H4 (cell line): ENCODE measurements around a stretch of chr2.

DNA sequence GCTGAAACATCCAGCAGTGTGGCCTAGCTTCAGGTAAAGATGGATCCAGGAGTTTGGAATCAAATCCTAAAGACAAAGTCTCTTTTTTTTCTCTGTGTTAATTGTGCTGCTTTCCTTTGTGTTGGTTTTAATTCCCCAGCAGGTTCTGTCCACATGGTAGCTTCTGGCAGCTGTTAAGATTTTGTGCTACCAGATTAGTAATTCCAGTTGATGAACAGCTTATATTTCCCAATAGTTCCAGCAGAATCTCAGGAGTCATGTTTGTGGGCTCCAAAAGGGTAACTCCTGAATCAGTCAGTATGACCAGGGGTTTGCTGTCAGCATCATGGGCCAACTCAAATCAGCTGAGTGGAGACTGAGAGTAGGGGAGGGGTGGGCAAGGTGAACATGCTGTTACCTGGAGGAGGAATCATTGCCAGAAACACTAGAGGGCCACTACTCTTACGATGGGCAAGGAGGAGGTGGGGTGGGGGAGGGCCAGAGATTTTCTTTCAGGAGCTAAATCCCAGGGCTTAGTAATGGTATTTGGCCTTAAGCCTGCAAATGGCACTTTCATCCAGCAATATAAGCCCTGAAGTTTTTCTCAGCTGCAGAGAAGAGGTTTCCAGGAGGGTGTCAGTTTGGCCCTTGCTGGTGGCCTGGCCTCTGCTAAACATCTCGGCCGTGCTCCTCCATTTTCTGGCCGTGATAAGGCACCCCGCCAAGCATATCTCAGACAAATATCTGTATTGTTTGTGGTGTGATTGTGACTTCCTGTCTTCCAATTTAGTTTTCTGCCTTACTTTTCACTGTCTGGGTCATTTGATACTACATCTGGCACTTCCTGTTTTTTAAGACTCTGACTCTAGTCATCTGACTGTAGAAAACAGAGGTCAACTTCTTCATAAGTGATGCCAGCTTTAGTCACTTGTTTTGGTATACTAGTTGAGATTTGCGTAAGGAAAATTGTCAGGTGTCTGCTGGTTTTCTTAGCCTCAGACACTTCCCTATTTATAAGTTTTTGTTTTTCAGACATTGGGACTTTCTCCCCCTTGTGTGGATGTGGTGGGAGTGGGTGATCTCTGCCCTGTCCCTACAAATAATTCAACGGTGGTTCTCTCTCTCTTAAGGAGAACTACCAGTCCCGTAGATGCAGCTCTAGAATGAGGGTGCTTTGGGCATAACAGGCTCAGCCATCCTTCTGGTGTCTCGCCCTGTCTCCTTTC lies 120.6 kb upstream of the CXCR4 start:
- RAMPAGE, long total RNA = no peak

- RAMPAGE, long total RNA = no peak
Observed at GRCh38 chr2:136326894-136328135, 209.4 kb upstream of the CXCR4 start.

GRCh38 chr2:136331274-136331647 lies 213.3 kb upstream of the CXCR4 start:
- RAMPAGE, long total RNA = no peak

- RAMPAGE, long total RNA = no peak
Observed at GRCh38 chr2:138288681-138289007, 212.9 kb upstream of the SPOPL start.

GRCh38 chr2:142873232-142873739 lies 4.2 kb upstream of the KYNU start:
- RAMPAGE, long total RNA = no peak

GRCh38 chr2:142930994-142931425 lies 53.5 kb downstream of the KYNU start:
- RAMPAGE, long total RNA = no peak

DNA sequence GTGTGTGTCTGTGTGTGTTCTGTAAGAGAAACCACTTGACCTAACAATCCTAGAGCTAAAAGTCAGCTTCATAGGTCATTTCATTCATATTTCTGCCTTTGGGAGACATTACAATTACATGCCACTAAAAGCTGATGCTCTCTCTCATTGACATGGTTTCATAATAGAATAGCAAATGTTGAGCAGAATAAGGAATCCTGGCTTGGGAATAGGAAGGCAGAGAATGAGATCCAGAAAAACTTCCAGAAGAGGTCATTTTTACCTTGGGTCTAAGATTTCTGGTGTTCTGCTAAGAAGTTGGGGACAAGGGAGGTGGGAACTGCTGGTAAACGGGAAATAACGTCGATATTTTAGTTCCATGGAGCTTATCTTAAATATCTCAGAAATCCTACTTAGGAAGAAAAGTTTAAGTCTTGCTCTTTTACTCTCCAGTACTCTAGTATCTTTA lies 96.5 kb upstream of the ARHGAP15 start:
- RAMPAGE, long total RNA = no peak

- RAMPAGE, long total RNA = no peak
Observed at GRCh38 chr2:143040341-143040745, 88.9 kb upstream of the ARHGAP15 start.

DNA sequence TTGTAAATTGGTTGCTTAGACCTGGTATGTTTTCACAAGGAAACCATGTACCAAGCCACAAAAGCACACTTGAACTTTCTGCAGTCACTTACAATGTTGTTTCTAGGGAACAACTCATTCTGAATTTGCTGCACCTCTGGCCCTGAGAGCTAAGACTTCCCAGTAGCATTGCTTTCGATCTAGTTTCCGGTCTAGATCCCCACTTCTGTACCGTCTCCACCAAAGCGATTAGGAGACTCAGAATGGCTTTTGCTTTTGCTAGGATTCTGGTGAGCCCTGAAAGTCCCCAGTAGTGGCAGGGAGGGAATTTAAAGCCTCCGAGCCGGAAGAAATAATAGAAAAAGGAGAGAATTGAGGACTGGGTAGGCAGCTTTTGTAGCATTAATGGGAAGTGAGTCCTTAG lies 313.0 kb downstream of the ARHGAP15 start:
- RAMPAGE, long total RNA = no peak

DNA sequence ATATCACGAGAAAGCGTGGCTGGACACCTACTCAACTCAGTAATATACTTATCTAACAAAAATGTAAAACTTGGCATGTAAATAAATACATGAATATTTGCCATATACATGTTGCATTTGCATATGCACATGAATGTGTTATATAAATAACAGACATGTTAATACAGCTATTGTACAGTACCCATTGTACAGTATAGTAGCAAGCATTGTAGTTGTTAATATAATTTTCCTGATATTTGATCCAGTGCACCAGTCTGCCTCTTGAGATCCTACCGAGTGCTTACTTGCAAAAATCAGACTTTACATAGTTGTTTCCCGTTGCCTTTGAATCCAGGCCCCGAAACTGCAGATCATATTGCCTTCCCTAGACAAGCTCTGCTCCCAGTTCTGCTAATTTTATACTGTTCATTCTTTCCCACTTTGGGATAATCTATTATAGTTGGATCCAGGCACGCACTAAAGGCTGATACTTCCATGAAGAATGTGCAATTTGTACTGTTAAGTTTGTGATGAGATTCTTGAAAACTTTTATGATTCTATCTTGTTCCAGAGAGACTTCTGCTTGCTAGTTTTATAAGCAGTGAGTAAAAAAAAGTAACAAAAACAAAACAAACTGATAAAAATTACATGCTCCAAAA lies 395.6 kb downstream of the ARHGAP15 start:
- RAMPAGE, long total RNA = no peak

DNA sequence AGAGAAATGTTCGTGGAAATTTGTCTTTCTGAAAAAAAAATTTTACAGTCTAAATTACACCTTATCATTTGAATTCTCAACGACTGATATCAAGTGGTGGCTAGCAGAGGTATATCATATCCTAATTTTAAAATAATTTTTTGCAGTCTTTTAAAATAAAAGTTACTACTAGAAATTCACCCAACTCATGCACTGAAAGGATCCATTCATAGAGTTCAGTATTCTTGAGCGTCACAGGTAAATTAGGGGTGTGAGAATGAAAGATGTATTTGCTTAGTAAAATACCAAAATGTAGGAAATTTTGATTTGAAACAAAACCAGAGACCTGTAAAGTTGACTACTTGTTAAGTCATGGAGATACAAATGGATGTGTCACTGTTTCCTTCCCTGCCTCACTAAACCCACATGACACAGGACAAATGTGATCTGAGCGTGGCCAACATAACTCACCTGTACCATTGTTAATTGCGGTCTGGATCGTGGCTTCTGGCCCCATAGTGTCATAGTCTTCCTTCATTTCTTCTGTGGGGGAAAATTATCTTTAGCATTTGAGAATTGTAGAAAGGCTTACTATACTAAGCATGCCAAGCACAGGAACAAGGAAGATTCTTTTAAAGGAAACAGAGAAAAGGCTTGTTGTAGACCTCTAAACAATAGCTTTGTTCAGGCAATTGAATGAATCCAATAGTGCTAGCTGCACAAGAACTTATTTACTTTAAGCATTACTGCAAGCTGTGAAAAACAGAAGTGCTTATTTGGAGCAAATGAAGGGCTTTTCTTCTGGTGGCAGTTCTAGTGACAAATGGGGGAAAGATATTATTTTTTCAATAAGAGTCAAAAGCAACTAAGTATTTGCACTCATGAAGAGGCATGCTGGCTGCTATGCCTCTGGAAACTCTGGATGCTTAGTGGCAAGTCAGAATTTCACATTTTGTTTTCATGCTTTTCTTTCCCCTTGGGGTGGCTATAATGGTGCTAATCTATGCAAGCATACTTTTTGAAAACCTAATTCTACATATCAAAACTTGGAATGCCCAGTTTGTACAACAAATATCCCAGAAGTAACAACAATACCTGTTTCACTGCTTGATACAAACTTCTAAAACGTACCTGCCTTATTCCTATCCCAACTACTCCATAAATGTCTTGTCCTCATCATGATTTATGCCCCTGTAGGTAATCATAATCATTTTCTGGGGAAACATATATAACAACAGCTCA lies 92.4 kb upstream of the GTDC1 start:
- RAMPAGE, long total RNA = no peak

GRCh38 chr2:144470293-144470871 lies 49.5 kb downstream of the ZEB2 start:
- RAMPAGE, long total RNA = no peak

- RAMPAGE, long total RNA = no peak
Observed at GRCh38 chr2:144474261-144474591, 45.7 kb downstream of the ZEB2 start.

DNA sequence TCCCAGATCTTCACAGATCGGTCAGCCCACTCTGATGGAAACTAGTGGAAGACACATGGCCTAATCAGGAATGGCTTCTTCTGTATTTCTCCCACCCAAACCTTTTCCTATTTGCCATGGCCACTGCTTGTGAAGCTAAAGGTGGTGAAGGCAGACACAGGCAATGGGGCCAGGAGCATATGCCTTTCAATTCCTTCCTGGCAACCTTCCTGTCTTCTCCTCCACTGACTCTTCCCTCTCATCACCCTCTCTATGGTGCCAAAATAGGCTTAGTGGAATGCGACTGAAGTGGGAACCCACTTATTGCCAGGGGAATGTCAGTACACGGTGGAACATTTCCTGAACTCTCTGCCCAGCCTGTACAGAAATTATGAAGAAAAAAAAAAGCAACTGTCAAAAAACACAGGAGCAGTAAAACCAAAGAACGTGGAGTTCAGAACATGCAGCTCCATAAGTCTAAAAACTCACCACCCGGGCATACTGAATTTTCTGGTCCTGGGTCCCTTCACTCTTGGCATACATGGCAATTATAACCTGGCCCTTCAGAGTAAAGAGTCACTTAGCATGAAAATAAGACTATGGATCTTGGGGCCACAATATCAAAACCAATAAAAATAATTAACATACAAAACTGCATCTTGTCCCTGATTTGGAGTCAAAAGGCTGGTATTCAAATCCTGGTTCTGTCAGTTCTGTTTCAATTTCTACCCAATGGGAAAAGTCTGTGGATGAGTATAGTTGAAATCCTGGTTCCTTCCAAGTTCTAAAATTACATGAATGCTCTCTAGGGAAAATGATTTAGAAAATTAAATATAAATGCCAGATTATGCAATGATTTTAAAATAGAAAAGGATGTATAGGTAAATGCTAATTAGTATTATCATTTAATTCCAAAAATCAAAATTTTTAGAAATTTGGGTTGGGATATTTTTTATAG lies 35.2 kb downstream of the ZEB2 start:
- RAMPAGE, long total RNA = no peak

- RAMPAGE, long total RNA = no peak
Observed at GRCh38 chr2:144522150-144522580, 2.2 kb upstream of the ZEB2 start.

- RAMPAGE, long total RNA = no peak
Observed at GRCh38 chr2:144582542-144583445, 62.9 kb upstream of the ZEB2 start.

DNA sequence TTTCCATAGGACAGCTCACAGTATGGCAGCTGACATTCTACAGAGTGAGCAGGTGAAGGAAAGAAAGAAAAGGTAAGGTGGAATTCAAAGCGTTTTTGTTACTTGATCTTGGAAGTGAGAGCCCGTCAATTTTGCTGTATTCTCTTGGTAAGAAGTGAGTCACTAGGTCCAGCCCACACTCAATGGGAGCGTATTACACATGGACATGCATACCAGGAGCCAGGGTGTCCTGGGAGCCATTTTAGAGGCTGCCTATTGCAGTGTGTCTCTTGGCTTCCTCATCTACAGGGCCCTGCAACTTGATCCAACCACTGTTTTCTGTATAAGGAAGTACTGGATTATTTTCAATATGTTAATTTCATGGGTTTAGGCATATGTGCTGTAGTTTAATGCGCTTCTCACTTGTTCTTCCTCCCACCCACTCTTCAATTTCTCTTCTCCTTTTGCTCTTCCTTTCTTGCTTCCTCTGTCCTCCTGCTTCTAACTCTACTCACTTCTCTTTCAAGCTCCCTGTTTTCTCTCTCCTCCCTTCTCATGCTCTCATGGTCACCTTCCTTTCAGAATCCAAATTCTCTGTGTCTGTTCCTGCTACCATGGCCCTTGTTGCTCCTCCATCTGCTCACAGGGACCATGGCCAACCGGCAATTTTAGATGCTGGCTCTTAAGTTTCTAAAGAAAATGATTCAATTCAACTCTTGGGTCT lies 151.8 kb upstream of the ZEB2 start:
- RAMPAGE, long total RNA = no peak

GRCh38 chr2:145415754-145416225 lies 895.9 kb upstream of the ZEB2 start:
- RAMPAGE, long total RNA = no peak

DNA sequence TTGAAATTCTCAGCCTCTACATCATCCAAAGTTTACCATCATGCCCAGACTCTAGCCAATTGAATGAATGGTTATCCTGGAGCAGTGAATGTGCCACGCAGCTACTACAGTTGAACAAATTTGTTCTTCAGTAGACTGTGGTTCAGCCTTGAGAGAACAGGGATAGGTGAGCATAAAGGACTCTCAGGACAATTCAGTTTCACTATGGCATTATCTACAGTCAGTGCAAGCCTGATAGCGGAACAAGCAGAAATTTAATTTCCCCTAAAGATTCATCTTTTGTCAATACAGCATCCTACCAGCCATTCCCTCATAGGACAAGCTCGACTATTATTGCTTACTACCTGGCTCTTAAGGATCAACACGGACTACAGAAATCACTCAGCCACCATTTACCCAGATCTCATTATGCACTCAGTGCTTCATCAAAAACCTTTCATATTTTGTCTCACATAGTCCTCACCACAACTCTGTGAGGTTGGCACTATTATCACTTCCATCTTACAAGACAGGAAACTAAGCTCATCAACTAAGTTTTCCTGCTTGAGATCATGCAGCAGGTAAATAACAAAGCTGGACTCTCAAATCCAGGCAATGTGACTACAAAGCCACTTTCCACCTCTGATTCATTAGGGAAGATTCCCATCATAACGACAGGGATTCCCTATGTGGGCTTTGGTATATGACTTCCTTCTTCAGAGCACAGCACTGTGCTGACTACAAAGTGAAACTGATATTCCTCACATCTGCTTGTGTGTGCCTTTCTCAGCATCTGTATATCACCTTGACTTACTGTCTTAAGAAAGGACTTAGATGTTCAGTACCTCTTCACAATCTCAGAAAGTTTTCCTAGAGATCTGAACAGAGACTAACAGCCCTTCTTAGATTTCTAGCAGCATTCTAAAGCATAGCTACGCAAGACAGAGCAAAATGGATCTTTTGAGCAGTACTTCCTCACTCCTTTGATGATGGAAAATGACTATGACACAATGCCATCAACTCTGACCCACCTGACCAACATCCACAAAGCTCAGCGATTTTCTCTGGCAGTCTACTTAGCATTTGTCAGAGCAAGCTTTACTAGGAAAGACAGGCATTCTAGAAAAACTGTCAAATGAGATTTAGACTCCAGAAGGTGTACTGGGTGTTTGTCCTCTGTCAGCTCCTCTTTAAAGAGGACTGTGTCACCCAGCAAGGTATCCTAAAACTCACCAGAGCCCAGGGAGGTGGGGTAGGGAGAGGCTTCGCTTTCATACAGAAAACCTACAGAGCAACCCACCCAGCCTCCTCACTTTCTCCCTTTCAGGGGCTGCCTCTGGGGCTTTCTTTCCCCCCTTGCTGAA lies 181.2 kb upstream of the ACVR2A start:
- RAMPAGE, long total RNA = no peak

- RAMPAGE, long total RNA = no peak
Observed at GRCh38 chr2:147852376-147852919, 7.6 kb downstream of the ACVR2A start.